ENCODE measurements around the genes OR4K15, OR4N5 and ZNF219.

DNA sequence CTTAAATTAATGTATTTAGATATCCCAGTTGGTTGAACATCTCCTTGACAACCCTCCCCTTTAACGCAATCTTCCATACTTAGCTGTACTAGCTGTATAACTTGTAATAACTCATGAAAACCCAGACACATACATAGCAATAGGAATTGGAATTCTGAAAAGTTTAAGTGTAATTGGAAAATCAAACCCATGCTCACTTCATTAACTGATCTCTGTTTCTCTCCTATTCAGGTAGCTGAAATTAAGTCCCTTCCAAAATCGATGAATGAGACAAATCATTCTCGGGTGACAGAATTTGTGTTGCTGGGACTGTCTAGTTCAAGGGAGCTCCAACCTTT lies at the start of gene OR4K15:
OR4K15 (plus strand) TSS at position 262 of the 338 bp plus-strand sequence.
- CAGE, long polyA plus RNA = no peak
- RRBS = no CpG with 5 or more reads among the region's 3 CpGs

DNA sequence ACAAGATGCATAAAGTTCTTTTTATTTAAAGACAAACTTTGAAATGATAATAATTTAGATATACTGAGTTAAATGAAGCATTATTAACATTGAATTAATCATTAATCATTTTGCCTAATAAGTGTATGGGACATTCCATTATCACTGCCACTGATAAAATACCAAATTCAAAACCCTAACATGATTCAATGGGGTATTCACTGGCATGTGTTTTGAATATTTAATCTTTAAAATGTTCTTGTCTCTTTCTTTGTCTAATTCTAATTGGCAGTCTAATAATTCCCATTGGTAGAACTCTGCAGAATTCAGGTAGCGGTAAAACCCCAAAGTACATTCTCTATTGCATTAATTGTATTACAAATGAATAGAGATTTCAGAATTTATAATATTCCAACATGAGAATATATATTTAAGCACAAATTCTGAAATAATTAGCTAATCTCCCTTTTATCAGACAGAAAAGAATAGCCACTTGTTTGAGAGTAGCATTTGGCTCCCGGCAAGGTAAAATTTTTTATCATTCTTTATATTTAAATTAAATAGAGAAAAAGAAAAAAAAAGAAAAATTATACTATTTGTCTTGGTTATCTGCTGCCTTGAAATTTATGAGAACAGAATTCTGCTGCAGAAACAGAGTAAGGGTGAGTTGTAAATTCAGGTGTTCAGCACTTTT lies at the start of gene OR4N5:
OR4N5 (plus strand) TSS at position 434 of the 673 bp plus-strand sequence.
- CAGE, long polyA plus RNA = no peak
- RRBS = no CpG with 5 or more reads among the region's 2 CpGs

- CAGE, long polyA plus RNA = no peak
- RRBS = no CpG with 5 or more reads among the region's 22 CpGs
These were observed 11.9 kb upstream of the TTC5 start for GRCh38 chr14:20317558-20318176.

- CAGE, long polyA plus RNA = no peak
- RRBS = no CpG with 5 or more reads among the region's 2 CpGs
These were observed 405 bp downstream of the PARP2 start for GRCh38 chr14:20343921-20344159.

DNA sequence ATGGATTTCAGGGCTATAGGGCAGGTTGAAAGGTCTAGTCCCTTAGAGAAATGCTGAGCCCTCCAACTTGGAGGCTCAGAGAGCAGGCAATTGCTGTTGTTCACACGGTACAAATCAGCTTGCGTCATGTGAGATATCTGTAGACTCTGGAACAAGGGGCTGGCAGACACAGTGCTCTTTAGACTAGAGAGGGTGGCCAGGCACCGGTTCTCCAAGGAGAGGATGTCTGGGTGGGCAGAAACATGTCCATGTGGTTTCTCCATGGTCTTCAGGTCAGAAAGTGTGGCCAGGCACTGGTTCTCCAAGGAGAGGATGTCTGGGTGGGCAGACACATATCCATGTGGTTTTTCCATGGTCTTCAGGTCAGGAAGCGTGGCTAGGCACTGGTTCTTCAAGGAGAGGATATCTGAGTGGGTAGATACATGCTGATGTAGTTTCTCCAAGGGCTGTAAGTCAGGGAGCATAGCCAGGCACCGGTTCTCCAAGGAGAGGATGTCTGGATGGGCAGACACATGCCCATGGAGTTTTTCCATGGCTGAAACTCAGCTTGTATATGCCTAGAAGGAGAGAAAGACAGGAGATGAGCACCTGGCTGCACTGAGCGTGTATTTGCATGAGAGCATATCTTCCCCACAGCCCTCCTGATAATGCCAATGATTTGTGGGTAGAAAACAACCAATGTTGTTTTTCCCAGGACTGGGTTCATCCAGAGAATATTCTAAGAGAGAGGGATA lies 5.2 kb downstream of the TEP1 start:
- CAGE, long polyA plus RNA = no peak
- RRBS = no CpG with 5 or more reads among the region's 6 CpGs

- CAGE, long polyA plus RNA = no peak
- RRBS = 89% methylated on average over 5 of the region's 16 CpGs
These were observed 1.6 kb downstream of the APEX1 start for GRCh38 chr14:20456433-20457141.

- CAGE, long polyA plus RNA = start-site peak on the minus strand at chr14:20457140-20457660, 18 and 15 reads in 2 replicates
- RRBS = no CpG with 5 or more reads among the region's 9 CpGs
These were observed 2.2 kb downstream of the APEX1 start for GRCh38 chr14:20457142-20457740.

- CAGE, long polyA plus RNA = no peak
- RRBS = no CpG with 5 or more reads among the region's 6 CpGs
These were observed 7.8 kb downstream of the PNP start for GRCh38 chr14:20476573-20477755.

DNA sequence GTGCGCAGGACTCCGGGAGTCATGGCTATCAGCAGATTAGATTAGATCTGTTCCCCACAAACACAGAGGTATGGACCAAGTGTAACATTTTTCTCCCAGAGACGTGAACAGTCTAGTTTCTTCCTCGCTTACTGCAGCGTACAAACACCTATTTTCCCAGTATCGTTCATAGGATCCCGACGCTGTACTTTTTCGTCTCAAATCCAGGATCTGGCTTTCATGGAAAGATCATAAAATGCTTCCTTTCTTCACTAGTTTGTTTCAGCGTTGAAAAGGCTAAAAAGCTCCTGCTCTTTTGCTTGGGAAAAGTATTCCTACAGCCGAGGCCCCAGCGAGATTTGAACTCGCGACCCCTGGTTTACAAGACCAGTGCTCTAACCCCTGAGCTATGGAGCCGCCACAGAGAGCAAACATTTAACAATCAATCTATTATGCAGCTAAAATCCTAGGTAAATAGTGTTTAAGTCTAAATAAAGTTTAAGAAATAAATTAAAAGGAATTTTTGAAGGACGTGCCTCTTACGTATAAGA lies 10.6 kb downstream of the OR6S1 start:
- CAGE, long polyA plus RNA = no peak
- RRBS = no CpG with 5 or more reads among the region's 17 CpGs

GRCh38 chr14:20680749-20681795 lies 3.3 kb upstream of the RNASE4 start:
- CAGE, long polyA plus RNA = no peak
- RRBS = no CpG with 5 or more reads among the region's 21 CpGs

- CAGE, long polyA plus RNA = no peak
- RRBS = no CpG with 5 or more reads among the region's 5 CpGs
These were observed 1.1 kb upstream of the ANG start for GRCh38 chr14:20687338-20688073.

DNA sequence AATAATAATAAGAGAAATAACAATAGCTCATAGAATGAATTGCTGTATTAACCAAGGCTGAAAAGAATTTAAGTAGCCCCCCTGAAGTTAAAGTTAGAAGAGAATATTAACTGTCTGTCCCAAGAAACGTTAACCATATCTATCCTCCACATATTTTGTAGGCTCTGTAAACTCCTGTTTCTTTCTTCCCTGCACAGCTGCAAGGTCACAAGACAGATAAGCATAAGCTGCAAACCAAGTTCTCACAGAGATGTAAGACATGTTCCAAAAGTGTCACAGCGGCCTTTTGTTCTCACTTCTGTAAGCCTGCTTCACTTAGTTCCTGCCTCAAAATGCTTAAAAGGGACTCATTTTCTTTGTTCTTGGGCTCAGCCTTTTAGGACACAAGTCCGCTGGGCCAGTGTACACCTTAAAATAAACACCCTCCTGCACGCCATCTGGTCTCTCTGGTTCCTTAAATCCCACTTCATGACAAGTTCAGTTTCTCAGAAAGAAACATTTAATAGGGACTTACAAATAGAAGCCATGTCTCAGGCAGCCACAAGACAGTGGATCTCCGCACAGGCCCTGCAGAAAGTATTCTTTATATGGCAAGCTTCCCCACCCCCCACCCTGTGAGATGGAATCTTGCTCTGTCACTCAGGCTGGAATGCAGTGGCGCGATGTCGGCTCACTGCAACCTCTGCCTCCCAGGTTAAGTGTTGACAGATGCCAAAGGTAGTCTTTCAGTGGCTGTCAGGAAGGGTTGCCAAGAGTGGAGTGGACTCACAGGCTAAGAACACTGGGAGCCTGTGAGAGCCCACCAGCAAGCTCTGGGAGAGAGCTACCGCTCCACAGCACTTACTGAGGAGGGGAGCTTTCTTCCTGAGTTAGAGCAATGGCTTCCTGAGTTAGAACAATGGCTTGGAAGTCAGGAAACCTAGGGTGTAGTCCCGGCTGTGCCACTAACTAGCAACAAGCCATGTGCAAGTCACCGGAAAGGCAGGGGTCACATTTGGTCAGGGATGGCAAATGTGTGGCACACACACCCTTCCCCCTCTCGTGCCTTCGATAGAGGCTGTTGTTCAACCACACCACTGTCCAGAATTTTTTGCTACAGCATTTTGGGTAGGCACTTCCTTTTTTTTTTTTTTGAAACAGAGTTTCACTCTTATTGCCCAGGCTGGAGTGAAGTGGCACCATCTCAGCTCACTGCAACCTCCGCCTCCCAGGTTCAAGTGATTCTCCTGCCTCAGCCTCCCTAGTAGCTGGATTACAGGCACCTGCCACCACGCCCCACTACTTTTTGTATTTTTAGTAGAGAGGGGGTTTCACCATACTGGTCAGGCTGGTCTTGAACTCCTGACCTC lies 2.8 kb downstream of the RNASE1 start:
- CAGE, long polyA plus RNA = no peak
- RRBS = 100% methylated on average over 1 of the region's 15 CpGs

DNA sequence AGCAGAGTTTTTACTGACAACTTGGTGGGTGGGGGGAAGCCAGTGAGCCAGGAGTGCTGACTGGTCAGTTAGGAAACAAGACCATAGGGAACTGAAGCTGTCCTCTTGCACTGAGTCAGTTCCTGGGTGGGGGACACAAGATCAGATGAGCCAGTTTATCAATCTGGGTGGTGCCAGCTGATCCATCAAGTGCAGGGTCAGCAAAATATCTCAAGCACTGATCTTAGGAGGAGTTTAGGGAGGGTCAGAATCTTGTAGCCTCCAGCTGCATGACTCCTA lies 19.1 kb upstream of the RNASE1 start:
- CAGE, long polyA plus RNA = no peak

- CAGE, long polyA plus RNA = no peak
- RRBS = no CpG with 5 or more reads among the region's 6 CpGs
These were observed 2.5 kb upstream of the RNASE13 start for GRCh38 chr14:21037107-21037446.

- CAGE, long polyA plus RNA = no peak
- RRBS = no CpG with 5 or more reads among the region's 6 CpGs
These were observed 696 bp upstream of the RNASE7 start for GRCh38 chr14:21041363-21041969.

GRCh38 chr14:21062117-21062634 lies 4.6 kb downstream of the RNASE8 start:
- CAGE, long polyA plus RNA = no peak
- RRBS = no CpG with 5 or more reads among the region's 5 CpGs

DNA sequence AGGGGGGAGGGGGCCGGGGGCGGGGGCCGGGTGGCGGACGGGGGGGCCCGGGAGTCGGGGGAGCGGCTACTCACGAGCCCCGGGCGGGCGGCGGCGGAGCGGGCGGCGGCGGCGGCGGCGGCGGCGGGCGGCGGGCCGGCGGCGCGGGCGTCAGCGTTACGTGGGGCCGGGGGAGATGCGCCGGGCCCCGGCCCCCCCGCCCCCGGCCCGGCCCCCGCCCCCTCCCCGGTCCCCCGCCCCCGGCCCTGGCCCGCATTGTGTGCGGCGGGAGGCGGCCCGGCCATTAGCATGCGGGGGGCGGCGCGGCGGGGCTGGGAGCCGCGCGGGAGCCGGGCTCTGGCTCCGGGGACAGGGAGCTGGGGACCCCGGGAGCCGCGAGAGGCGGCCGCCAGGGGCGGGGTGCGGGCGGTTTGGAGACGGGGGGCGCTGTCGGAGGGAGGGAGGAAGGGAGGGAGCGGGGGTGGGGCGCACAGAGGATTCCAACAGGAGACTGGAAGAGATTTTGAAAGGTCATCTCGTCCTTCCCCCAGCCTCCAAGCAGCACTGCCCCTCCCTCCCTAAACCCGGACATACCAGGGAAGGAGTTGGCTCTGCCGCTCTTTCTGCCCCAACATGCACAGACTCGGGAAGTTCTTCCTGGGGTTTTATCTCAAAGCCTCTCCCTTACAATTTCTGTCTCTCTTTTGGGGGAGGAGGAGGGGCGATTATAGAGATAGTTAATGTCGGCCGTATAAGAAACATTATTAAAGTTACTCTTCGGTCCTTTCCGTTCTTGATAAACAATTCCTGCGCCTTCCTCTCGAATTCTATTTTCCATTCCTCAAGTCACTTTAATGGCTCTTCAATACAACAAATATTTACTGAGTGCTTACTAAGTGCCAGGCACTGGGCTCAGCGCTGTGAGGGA lies at the start of gene ZNF219:
ZNF219 (minus strand) TSS at position 418 of the 907 bp plus-strand sequence.
- CAGE, long polyA plus RNA = no peak
- RRBS = 3% methylated on average over 15 of the region's 83 CpGs

GRCh38 chr14:21104452-21105171 lies 3.7 kb downstream of the TMEM253 start:
- CAGE, long polyA plus RNA = no peak
- RRBS = 6% methylated on average over 3 of the region's 9 CpGs

DNA sequence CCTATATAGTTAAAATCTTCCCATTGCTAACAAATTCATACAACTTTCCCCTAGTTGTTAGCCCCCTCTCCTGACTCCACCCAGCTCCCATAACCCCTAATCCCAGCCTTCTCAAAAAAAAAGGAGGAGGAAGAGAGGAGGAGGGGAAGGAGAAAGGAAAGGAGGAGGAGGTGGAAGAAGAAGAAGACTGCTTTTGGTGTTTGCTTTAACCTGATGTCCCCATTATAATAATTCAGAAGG lies 6.9 kb downstream of the TMEM253 start:
- CAGE, long polyA plus RNA = no peak

DNA sequence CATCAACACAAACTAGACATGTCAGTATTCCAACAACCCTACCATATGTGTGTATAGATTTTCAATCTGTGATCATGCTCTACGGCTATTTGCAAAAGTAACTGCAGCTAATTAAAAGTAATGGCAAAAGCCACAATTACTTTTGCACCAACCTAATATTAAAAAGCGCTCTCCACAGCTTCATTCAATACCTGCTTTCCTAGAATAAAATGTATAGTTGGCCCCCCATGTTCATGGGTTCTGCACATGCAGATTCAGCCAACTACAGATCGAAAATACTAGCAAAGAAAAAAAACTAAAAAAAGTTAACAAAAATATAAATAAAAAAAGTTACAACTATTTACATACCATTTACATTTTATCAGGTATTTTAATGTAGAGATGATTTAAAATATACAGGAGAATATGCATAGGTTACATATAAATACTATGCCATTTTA lies 53.0 kb upstream of the OR5AU1 start:
- CAGE, long polyA plus RNA = no peak
- RRBS = no CpG with 5 or more reads among the region's 3 CpGs

Data from AG04450 (cell line).